Mesothelial cell of epicardium (in vitro differentiated cells): ENCODE measurements around a stretch of chr15.

DNA sequence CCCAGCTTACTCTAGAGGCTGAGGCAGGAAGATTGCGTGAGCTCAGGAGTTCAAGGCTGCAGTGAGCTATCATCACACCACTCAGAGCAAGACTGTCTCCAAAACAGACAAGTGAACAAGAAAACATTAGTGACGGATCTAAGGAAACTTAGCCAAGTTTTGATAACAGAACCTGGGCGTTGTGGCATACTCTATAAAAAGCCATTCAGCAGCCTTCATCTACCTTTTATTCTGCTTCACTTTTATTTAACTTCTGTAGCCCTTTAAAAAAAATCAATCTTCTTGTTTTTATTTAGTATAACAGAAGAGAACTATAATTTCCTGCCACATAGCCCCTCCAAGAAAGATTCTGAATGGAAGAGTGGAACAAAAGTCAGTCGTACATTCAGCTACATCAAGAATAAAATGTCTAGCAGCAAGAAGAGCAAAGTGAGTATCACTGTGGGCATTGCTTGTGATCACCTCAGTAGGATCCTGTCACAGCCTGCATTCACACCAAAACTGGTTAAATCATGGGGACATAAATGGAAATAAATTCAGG is 110.2 kb downstream of the KLHL25 start:
- PRO-cap = no peak

GRCh38 chr15:85745219-85745958 is 49.3 kb downstream of the KLHL25 start:
- PRO-cap = no peak

- PRO-cap = no peak
Measured at GRCh38 chr15:86630927-86631352, 551.3 kb downstream of the AGBL1 start.

DNA sequence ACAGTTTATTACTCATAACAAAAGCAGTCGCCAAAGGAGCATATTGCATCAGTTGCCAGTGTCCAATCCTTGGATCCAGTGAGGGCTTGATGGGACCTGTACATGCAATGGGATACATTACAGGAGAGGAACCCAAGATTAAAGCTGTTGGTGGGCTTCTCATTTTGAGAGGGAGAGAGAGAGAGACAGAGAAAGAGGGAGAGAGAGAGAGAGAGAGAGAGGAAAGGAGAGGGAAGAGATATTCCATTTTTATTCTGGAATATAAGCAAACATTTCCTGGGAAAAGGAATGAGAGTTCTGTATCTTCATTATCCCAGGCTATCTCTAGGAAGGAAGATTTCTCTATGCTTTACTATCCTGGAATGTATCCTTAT is 689.3 kb downstream of the AGBL1 start:
- PRO-cap = unidirectional peak, plus-strand start at position 190 of the sequence

DNA sequence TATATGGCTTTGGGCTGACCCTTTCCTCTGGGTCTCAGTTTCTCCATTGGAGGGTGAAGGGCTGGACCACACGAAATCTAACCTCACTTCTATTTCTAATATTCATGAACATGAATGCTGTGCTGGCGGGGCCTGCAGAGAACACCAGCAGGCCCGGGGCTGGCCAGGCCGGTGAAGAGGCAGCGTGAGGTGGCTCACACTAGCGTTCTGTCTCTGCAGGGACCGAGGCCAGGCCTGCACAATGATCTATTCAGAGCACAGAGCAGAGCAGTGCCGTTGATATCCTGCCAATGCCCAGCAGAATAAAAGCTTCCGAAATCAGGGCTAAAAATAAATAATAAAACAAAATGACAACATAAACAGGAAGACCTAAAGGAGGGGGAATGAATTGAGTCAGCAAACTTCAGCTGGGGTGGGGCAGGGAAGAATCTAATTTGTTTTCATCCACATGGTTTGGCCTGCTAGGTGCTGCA is 837.0 kb downstream of the AGBL1 start:
- PRO-cap = no peak

DNA sequence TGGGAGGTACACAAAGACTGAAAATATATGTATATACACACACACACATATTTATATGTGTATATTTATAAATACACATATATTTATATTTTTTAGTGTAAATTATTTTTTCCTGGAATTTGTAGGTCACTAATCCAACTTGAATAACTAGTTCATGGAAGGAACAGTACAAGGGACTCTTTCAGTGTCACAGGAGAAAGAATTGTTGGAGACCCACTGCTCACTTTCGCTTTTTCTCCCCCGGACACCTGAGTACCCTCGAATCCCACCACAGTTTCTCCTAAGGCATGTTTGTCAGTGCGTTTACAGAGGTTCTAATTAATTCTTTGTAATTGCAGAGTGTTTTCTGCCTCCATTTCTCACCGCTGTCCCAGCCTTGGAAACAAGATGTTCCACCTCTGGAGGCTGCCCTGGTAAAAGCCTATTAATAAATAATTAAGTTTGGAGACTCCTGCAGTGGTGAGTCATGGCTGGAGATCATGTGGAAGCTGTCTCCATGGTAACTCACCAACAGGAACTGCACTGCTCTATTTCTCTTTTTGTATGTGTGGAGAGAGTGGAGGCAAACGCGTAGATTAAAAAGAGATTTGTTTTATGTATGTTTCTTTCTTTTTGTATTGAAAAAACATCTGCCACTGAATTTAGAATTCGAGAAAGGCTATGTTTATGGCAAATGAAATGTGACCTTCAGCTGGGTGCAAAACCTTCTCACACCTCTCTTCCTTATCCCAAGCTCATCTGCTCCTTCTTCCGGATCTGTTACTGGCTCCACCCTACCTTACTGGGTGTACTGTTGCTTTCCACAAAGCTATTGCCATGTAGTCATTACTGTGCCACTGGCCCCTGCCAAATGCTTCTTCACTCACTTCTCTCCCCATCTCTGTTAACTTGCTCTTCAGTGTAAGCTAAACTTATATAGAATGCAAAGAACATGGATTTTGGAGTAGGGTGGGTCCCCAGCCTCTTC is 778.8 kb downstream of the NTRK3 start:
- PRO-cap = no peak

GRCh38 chr15:88356896-88357339 is 100.4 kb upstream of the NTRK3 start:
- PRO-cap = no peak

GRCh38 chr15:88476441-88477194 is 9.1 kb downstream of the MRPS11 start:
- PRO-cap = no peak

- PRO-cap = no peak
Measured at GRCh38 chr15:88542111-88542879, 4.2 kb downstream of the DET1 start.

GRCh38 chr15:88635479-88636605 is 3.0 kb upstream of the ISG20 start:
- PRO-cap = no peak

- PRO-cap = no peak
Measured at GRCh38 chr15:88645484-88646284, 6.9 kb downstream of the ISG20 start.

GRCh38 chr15:88648112-88648811 is 9.4 kb downstream of the ISG20 start:
- PRO-cap = no peak

GRCh38 chr15:88908676-88909711 is 4.2 kb downstream of the MFGE8 start:
- PRO-cap = no peak

GRCh38 chr15:89016728-89017287 is 71.4 kb upstream of the ABHD2 start:
- PRO-cap = no peak

DNA sequence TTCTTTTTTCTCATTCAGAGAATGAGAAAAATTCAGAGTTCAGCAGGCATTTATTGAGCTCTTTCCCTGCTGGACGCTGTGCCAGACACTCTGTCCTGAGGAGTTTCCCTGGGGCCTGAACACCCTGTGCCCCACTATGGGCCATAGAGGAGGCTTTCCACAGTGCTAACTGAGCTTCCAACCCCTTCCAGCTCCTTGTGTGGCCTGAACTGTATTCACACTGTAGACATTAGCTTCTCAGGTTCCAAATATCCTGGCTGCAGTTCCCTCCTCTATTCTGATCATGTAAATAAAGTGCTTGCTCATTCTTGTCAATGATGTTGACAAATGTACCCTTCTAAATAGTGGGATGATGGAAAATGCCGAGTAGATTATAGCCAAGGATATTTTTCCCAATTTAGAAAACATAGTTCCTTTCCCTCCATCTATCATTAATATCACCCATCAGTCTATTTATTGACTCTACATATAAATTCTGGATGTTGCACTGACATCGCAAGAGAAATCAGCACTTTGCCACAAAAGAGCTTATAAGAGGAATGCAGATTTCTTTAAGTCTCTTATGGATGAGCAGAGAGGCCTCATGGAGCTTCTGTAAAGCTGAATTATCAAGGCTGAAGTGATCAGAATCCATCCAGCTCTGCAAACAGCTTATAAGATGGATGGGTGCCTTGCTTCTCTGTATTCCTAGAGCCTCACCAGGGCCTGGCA is 10.2 kb downstream of the ABHD2 start:
- PRO-cap = no peak

DNA sequence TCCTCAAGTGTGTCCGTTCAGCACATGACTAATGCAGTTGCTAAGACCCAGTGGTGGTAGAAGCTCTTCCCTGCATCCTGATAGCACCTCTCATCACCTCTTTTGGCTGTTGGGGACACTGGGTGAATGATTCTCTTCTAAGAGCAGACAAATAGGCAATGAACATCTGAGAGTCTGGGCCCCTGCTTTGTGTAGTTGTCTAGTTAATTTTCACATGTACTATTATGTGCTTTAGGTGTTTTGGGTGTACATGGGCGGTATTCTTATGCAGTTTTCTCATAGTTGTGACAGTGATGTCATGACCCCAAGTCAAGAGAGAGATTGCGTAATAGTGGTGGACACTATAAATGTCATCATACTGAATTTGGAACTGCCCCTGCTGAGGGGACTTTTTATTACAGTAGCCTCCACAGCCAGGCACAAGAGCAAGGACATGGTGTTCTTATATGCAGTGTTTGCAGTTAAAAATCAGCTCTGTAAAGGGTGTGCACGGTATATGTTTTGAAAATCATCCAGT is 29.4 kb downstream of the ABHD2 start:
- PRO-cap = no peak

GRCh38 chr15:89119391-89120572 is 31.5 kb downstream of the ABHD2 start:
- PRO-cap = no peak

DNA sequence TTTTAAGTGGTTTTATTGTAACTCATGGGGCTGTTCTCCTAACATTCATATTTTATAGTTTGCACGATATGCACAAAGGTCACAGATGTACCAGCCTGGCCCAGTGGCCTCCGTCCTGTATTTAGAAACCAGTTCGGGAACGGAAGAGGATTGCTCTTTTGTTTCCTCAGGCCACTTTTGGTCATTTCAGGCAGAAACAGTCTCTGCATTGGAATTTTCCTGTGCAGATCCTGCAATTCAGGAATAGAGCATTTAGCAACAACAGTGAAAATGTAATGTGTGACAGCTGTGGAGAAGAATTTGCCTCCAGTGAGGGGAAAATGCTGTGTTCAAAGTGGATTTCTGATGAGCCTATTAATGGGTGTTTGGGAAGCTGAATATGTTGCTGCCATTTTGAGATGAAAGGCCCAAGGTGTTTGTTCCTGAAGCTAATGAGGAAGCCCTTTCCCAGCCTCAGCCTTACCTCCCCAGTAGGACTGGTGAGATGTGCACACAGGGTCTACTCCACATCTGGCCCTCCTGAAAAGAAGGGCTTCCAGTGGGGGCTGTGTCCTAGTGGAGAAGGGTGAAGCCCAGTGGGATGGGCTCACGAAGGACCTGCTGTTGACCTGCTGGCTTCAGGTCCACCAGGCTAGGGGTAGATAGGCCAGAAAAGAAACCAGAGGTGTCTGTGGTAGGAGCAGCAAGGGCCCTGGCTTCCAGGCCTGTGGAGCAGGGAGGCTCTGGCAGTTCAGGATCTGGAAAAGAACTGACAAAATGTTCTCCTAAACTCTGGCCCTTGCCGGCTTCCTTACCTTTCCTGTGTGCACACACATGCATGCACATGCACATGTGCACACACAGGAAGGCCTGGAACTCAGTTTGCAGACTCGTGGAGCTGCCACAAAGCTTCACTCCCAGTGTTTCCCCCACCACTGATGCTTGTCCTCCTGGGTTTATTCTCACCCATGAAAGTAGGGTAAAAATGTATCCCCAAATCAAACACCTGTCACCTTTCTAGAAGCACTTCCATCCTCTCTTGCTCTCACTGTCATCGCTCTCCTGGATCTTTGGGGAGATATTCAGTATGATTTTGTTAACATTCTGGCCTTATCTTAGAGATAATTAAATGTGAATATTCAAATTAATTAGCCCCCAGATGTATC is 49.5 kb downstream of the ABHD2 start:
- PRO-cap = no peak

DNA sequence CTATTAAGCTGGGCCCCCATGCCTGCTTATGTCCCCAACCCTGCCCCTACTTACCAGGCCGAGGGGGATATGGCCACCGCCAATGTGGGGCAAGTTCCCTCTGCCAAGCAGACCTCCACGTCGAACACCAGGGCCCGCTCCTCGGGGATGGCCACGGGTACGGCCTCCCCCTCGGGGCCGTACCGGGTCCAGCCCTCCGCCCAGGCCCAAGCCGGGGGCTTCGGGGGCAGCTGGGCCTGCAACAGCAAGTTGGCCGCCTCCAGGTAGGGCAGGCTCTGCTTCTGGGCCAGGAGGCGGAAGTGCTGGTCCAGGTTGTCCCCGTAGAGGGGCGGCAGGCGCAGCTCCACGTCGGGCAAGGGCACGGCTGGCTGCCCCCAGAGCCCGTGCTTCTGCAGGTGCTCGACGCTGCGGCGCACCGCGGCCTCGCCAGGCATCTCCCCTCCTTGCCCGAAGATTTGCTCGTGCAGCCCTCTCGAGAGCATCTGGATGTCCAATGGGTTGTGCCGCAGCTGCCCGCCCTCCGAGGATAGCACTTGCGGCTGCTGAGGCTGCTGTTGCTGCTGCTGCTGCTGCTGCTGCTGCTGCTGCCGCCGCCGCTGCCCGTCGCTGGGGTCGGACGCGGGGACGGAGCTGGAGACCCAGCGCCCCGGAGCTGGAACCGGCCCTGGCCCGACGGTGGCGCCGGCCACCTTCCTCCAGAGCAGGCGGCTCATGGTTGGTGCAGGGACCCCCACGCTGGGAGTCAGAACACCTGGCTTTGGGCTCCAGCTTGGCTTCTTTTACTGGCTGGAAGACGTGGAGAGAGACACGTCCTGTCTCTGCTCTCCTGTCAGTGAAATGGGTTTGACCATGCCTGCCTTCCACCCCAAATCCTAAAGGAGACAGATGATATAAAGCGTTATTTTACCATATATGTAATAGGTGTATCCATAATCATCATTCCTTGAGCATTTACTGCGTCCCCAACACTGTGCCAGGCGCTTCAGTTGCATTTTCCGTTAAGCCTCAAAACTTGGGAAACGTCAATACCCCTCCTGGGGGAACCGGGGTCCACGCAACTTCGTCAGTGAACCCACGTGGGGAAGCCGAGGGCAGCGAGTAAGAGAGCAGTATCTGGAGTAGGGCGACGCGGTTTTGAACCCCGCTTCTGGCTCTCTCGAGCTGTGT is 1.2 kb downstream of the POLG start:
- PRO-cap = no peak

DNA sequence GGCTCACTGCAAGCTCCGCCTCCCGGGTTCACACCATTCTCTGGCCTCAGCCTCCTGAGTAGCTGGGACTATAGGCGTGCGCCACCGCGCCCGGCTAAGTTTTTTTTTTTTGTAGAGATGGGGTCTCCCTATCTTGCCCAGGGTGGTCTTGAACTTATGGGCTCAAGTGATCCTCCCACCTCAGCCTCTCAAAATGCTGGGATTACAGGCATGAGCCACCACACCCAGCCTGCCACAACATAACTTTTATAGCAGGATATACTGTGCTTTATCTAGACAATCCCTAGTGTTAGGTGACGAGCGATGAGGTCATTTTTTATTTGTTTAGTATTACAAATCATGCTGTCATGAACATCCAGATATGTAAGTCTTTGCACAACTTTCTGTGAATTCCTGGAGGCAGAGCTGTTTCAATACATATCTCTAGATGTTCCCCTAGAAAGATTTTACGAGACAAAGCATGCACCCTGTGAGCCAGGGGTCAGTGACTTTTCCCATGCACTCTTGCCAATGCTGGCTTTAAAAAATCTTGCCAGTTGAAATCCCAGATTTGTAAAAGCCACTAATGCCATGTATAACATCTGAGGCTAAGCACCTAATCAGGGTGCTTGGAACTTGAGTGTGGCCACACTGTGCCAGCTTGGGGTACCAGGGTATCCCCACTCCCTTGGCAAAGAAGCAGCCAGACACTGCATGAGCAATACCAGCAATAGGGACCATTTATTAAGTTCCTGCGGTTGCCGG is 1.9 kb upstream of the RHCG start:
- PRO-cap = no peak